ENCODE data around the gene ACVR2A.

- RRBS = no CpG with 5 or more reads among the region's 1 CpG
Observed at GRCh38 chr2:144444702-144445214, 75.2 kb downstream of the ZEB2 start.

GRCh38 chr2:144462087-144462854 lies 57.6 kb downstream of the ZEB2 start:
- RRBS = no CpG with 5 or more reads among the region's 7 CpGs

- RRBS = no CpG with 5 or more reads among the region's 9 CpGs
Observed at GRCh38 chr2:144498104-144498726, 21.7 kb downstream of the ZEB2 start.

DNA sequence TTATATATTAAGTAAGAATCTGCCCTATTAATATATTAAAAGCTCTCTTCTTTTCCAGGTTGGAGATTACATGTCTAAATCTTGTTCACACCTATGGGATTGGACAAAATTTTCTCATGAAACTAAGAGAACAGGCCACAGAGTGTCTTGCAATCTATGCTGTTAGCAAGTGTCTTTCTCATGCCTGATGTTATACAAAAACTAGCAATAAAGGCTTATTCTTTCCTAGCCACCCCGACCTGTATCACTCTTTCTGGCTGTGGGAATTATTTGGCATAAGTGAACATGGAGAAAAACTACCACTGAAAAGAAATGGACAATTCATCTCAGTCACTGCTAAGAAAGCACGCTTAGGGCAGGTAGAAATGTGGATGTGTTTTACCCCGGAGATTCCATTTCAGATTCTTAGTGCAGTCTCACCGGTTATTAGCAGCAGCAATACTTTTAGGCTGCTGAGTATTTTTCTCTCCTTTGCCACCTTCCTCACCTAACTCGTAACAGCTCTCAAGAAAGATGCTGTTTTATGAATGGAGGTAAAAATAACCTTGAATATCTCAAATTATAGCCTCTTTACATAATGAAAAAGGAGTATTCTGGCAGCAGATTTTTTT lies 18.1 kb downstream of the ZEB2 start:
- RRBS = 65% methylated on average over 2 of the region's 5 CpGs

DNA sequence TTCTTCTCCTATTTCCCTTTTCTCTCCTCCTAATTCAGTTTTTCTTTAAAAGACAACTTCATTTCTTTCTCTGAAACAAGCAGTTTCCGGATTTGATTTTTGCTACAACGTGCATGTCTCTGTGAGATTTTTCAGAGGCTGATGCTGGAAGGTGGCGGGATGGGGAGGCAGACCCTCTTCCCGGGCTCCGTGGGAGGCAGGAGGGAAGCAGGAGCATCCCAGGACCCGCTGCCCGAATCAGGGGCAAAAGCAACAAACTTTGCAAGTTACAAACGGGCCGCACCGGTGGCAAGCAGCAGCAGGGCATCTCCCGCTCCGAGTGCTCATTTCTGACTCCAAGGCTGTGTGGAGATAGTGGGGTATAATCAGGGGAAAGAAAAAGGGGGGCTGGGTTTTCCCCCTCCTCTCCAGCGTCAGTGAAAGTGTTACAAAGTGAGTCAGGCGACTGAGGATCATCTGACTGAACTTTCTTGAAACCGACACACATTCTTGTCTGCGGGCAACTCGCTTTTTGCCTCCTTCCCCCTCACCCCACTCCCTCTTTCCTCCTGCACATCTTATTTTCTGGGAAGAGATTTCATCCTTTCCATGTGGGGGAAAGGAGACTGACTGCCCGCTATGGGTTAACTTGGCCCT lies 6.3 kb downstream of the ZEB2 start:
- RRBS = 12% methylated on average over 4 of the region's 18 CpGs

DNA sequence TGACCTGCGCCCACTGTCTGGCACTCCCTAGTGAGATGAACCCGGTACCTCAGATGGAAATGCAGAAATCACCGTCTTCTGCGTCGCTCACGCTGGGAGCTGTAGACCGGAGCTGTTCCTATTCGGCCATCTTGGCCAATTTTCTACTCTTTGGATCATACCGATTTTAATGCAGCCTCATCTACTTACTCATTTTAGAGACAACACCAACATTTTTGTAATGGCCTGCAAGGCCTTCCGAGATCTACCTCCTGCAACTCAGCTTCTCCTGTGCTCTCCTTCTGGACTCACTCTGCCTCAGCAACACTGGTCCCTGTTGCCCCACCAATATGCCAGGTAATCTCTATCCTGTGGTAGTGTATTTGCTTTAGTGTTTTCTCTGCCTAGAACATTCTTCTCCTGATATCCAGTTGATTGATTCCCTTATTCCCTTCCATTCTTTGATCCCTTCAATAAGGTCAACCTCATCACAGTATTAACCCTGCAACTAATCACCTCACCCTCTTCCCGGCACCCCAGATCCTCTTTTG lies 383.6 kb upstream of the ZEB2 start:
- RRBS = no CpG with 5 or more reads among the region's 11 CpGs

- RRBS = no CpG with 5 or more reads among the region's 2 CpGs
Observed at GRCh38 chr2:145066916-145067179, 546.9 kb upstream of the ZEB2 start.

- RRBS = 0% methylated on average over 5 of the region's 96 CpGs
Observed at GRCh38 chr2:147844402-147845346, at the start of gene ACVR2A. Gene ACVR2A, plus strand, starts transcription at chr2:147845029.

DNA sequence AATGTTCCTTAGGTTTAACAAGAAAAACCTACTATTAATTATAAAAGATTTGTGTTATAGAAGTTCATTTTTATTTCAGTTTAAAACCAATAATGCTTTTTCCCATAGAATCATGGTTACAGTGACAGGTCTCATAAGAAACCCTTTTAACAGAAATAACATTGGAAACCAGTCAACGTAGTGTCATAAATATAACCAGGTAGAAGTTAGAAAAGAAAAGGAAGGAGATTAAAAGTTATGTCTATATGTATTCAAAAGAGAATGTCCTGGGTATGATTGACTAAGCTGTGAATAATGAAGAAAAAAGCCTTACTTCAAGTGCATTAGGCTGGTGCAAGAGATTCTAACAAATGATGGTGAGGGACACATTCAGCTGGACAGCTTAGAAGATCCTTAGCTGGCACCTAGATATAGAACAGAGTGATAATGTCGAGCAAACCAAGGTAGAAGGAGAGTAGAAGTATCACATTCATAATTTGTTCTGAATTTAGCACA lies 11.8 kb downstream of the MBD5 start:
- RRBS = no CpG with 5 or more reads among the region's 2 CpGs

GRCh38 chr2:148102162-148102786 lies 81.4 kb downstream of the MBD5 start:
- RRBS = no CpG with 5 or more reads among the region's 3 CpGs

DNA sequence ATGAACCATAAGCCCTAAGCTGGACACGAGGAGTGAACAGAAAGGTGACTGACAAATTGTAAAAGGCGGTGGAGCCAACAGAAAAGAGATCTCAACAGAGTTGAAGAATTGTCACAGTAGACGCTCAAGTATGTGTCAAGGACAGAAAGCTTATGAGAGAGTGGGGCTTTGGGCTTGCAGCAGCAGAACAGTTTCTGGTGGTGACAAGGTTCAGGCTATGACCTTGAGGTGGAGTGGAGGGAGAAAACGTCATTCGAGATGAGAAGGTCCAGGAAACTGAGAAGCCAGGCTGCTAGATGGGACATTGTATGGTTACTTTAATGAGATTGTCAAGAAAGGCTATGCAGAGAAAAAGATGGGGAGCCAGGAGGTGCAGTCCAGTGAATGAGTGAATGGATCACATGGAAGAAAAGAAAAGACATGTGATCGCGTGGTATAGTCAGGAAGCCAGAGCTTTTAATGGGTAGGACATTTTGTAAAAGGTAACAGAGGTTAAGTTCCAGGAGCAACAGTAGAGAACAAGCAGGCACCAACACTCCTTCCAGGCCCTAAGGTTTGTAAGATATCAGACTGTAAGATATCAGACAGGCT lies 91.1 kb upstream of the EPC2 start:
- RRBS = no CpG with 5 or more reads among the region's 7 CpGs

GRCh38 chr2:148707252-148707938 lies 62.8 kb downstream of the EPC2 start:
- RRBS = no CpG with 5 or more reads among the region's 4 CpGs

DNA sequence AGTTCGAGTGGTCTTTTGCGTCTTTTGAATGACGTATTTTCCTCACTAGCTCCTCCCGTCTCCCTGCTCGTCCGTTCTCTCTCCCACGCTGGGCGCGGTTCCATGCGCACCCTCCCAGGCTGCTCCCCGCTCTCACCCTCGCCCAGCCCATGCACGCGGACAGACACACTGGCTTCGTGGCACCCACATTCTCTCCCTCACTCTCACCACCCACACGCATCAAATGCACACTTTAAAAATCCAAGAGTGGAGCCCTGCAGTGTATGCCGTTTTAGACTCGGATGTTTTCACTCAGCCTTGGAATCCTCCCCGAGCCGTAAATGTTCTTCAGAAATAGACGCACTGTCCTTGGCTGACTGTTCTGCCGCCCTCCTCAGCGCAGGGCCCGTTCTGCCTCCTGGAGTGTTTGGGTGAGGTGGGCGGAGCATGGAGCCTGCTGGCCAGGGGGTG lies 35.6 kb upstream of the LYPD6B start:
- RRBS = no CpG with 5 or more reads among the region's 25 CpGs

DNA sequence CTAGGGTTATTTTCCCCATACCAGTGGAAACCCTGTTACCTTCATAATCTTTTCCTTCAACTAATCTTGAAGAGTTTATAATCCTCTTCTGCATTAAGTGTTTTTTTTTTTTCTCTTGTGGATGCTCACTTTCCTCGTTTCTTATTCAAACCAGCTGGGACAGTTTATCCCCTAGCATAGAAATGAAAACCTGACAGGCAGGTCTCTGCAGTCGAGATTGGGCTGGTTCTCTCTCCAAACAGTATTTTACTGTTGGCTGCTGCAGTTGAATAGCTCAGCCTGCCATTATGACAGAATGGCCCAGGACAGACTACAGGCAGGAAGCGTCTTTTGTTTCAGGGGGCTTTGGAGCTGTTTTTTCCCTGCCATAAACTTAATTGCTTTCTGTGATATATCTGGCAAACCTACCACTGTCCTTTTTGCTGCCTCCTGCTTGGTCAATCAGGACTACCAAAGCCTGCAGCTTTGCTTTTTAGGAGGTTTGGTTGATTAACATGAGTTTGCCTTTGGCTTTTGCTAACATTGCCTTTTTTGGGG lies 128.5 kb downstream of the LYPD6B start:
- RRBS = no CpG with 5 or more reads among the region's 3 CpGs

DNA sequence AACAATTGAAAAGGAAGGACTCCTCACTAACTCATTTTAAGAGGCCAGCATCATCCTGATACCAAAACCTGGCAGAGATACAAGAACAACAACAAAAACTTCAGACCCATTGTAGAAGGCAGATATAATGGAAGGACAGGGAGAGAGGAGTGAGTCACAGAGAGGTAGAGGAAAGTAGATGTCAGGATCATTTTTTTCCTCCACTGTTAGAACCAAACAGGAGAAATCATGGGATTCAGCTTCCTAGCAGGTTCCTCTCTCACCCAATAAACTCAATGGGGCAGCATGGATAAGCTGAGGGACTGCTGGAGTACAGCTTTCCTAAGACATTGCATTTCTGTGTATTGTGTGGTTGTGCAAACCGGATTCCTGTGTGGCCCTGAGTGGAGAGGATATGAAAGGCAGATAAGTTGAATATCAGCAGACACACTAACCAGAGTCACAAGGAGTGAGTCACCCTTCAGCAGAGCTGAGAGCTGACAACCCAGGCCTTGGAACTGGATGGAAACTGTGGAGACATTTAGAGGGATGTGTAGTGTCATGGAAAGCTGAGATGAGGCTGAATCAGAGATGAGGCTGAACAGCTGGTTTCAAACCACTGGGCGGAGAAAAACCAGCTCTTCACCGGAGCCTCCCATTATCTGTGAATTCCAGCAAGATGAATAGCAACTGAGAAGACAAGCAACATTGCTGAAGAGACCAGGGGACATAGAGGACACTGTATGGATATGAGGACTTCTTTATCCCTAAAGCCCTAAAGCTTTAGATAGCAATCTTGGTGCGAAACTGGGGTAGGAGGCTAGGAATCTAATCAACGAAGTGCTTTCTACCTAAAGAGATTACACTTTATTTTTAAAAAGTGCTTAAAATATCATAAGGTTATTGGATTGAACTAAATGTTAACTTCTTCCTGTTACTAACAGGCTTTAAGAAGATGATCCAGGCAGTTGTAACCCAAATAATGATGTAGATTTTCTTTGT lies 61.1 kb upstream of the MMADHC start:
- RRBS = no CpG with 5 or more reads among the region's 5 CpGs

- RRBS = no CpG with 5 or more reads among the region's 1 CpG
Observed at GRCh38 chr2:150319548-150319924, 167.9 kb downstream of the RND3 start.

- RRBS = no CpG with 5 or more reads among the region's 9 CpGs
Observed at GRCh38 chr2:150476706-150477365, 10.6 kb downstream of the RND3 start.

GRCh38 chr2:150541561-150542035 lies 54.1 kb upstream of the RND3 start:
- RRBS = no CpG with 5 or more reads among the region's 7 CpGs

GRCh38 chr2:151264037-151264642 lies 2.5 kb upstream of the RBM43 start:
- RRBS = no CpG with 5 or more reads among the region's 5 CpGs

Measured in amniotic epithelial cell (primary cell).